ENCODE results near the gene ATOSA.

- RRBS, result no CpG with 5 or more reads among the region's 2 CpGs
Observed at GRCh38 chr15:51629438-51630048, 7.0 kb upstream of the DMXL2 start.

GRCh38 chr15:51837793-51838174, 8.3 kb downstream of the TMOD3 start:
- RRBS, result no CpG with 5 or more reads among the region's 4 CpGs

DNA sequence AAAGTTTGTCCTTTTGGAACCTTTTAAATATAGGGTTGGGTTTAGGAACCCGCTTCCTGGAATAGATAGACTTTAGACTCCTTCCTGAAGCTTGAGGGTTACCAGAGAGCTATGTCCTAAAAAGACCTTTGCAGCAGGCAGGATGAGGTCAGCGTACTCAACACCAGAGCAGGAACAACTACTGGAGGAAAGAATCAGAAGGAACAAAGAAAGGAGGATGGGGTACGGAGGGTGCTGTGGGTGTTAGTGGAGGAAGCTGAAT, 9.9 kb upstream of the LEO1 start:
- RRBS, result no CpG with 5 or more reads among the region's 3 CpGs

DNA sequence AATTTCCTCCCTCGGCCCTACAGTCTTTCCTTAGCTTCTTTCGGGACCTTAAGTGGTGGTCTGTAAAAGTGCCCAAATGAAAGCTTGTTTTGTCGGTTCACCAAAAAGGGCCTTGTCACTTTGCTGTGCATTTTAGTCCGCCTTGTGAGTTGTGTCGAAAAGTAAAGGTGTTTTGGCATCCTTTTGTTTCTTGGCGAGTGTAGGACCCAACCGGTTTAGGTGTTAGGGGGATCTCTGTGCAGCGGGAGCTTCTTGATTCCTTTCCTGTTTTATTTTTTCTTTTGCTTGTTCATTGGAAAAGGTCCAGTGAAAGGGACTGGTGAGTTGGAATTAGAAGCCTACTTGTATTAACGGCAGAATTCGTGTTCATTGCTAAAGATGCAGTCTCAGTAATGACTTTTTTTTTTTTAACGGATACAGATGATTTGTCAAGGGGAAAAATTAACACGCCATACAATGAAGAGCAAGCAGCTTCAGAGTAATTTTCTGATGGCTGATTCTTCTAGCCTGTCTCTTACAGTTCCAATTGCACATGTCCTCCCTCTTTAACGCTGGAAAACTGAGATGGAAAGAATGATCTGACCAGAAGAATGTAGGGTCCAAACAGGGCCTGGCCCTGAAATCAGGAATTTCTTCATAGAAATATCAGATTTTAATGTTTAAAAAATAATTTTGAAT, 1.2 kb downstream of the MAPK6 start:
- RRBS, result no CpG with 5 or more reads among the region's 13 CpGs

DNA sequence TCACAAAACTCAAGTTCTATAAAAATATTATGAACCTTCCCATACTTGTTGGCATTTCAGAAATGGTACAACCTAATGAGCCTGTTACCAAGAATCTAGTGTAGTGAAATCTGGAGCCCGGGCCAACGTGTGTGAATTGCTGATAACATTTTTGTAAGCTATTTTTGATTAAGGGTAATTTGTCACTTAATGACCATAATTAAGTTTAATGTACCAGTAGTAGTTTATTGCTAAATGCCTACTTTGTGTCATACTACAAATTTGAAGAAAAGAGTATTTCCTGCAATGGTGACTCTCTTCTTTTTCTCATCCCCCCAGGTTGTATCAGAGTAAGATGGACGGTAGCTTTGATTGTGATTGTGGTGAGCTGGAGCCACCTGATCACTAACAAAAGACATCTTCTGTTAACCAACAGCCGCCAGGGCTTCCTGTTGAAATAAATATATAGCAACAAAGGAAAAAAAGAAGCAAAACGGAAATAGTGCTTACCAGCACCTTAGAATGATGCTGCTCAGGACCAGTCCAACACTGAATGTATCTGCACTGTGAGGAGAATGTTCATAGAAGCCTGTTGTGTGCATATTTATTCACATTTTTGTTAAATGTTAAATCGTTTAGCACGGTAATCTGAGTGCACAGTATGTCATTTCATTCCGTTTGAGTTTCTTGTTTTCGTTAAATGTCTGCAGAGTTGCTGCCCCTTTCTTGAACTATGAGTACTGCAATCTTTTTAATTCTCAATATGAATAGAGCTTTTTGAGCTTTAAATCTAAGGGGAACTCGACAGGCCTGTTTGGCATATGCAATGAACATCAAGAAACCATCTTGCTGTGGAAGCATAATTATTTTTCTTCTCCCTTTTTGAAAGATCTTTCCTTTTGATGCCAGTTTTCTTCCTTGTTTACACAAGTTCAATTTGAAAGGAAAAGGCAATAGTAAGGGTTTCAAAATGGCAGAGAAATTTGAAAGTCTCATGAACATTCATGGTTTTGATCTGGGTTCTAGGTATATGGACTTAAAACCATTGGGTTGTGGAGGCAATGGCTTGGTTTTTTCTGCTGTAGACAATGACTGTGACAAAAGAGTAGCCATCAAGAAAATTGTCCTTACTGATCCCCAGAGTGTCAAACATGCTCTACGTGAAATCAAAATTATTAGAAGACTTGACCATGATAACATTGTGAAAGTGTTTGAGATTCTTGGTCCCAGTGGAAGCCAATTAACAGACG, 26.9 kb downstream of the MAPK6 start:
- RRBS, result no CpG with 5 or more reads among the region's 12 CpGs

GRCh38 chr15:52223358-52224022, 32.3 kb upstream of the GNB5 start:
- RRBS, result no CpG with 5 or more reads among the region's 7 CpGs

GRCh38 chr15:52289449-52290296, 5.9 kb downstream of the MYO5C start:
- RRBS, result 87% methylated on average over 4 of the region's 6 CpGs

DNA sequence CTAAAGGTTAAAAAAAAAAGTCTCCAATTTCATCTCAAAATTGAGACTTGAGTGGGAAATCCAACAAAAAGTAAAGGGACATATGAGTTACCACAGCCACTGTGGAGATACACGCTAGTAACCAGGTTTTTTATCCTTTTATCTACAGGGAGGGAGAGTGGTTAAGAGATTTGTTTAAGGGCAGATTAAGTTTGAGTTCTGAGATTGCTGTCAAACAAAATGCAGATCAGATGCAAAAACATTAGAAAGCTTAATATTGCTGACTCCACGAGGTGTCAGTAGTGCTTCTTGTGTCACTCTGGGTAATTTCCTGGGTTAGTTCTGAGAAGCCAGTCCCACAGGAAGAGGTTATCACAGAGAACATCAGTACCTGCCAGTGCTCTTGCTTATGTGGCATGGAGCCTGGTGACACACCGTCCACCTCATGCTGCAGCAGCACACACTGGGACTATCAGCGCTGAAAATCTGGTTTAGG, 35.8 kb upstream of the MYO5C start:
- RRBS, result no CpG with 5 or more reads among the region's 4 CpGs

DNA sequence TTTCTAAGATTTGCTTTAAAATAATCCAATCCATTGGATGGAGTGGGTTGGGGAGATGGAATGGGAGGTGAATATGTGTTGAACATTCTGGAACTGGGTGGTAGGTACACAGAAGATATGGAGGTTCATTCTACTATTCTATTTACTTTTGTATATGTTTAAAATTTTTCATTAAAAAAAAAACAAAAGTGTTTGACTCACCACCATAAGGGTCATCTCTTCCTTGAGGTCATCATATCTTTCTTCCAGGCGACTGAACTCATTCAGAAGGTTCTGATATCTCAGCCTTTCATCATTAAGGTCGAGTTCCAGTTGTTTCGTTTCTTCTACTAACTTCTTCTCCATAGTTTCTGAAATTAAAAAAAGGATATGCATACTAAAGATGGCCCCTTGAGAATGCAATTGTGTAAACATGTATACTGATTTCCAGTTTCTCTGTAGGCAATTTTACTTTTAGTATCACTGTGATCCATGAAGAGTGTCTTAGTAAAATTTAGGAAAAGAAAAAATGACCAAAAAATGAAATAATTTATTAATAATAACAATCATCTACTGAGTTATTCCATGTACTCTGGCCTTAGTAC, 68.8 kb upstream of the MYO5C start:
- RRBS, result no CpG with 5 or more reads among the region's 3 CpGs

- RRBS, result no CpG with 5 or more reads among the region's 4 CpGs
Observed at GRCh38 chr15:52415978-52416292, 112.7 kb downstream of the MYO5A start.

DNA sequence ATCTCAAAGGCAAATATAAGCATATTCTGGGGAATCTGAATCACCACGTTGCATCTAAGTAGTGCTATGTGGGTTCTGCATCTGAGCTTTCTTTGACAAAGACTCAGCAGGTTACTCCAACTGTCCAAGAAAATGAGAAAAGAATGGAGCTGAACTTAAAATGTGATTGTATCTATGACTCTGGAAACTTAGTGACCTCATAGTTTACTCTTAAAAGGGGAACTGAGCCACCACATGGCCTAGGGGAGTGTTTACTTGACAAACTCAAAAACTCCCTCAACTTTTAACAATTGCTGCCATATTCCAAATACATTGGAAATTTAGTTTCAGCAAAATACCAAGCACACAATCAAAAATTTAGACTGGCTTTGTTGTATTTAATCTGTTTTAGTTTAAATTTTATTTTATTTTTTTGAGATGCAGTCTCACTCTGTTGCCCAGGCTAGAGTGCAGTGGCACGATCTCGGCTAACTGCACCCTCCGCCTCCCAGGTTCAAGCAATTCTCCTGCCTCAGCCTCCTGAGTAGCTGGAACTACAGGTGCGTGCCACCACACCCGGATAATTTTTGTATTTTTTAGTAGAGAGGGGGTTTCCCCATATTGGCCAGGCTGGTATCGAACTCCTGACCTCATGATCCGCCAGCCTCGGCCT, 3.2 kb downstream of the ARPP19 start:
- RRBS, result no CpG with 5 or more reads among the region's 9 CpGs

DNA sequence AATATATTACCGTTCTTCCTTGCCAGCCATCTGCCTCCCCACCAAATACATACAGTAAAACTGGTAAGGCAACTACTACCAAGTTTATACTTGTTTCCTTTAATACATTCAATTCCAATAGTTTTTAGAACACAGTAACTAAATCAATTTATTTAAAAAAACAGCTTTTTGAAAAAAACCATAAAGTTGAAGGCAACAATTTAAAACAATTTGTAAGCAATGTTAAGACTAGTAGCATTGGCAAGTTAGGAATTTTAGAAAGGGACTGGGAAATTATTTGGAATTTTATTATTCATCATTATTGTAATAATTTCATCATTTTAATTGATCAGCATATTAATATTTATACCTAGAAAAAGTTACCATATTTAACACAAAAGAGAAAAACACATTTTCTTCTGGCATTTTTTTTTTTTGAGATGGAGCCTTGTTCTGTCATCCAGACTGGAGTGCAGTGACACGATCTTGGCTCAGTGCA, 20.6 kb upstream of the ARPP19 start:
- RRBS, result no CpG with 5 or more reads among the region's 2 CpGs

DNA sequence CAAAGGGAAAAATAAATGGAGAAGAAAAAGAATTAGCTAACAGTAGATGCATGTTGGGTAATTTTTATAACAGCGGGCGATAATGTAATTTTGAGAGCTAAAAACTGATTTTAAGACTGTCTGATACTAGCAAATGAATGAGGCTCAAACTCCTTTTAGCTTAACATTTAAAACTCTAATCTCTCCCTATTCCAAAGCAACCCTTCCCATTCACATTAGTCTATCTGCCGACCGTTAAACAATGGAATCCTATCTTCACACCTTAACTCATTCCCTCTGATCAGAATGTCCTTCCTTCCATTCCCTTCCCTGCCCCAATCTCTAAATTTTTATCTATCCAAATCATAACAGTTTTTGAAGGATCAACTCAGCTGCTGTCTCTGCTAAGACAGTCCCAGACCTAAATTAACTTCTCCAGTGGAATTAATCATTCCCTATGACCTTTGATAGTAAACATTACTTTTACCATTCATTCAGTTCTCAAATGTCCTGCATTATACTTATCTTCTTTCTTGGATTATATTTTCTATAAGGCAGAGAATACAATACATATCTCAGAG, 16.2 kb downstream of the ATOSA start:
- RRBS, result no CpG with 5 or more reads among the region's 4 CpGs

DNA sequence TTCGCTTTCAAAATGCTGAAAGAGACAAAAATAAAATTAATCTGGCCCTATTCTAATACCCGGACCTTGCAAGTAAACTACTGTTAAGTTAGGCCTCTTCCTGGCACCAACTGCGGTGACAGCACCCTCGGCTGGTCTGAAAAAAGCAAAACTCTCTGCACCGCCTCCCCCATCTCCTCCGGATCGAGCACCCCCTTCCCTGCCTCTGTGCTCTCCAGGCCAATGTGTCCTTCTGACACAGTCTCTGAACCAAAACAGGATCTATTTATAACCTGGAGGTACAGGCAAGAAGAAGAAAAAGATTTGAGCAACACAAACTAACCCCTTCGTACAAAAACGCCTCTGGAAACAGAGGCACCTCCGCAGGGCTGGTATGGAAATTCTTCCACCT, 1.1 kb downstream of the ATOSA start:
- RRBS, result 0% methylated on average over 2 of the region's 10 CpGs

GRCh38 chr15:52679078-52679582, at the start of gene ATOSA:
Gene ATOSA (minus strand): TSS chr15:52679388.
- RRBS, result 2% methylated on average over 24 of the region's 52 CpGs

DNA sequence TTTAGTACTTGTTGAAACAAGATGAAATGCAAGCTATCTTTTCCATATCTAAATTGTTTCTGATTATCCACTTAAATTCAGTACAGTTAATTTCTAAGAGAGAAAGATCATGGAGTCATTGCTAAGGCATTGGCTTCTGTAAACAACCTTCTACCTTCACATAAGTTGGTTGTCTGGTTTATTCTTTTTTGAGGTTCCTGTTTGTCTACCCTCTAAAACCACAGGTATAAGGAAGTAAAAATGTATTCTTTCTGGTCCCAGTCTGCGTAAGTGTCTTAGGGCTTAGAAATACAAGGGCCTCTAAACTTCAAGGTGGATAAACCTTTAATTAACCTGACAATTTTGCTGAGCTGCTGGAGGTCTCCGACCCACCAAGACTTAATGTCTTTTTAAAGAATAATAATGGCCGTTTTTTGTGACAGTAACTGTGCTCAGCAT, 3.6 kb upstream of the ATOSA start:
- RRBS, result no CpG with 5 or more reads among the region's 3 CpGs

GRCh38 chr15:52787572-52787923, 2.6 kb downstream of the ONECUT1 start:
- RRBS, result 3% methylated on average over 5 of the region's 18 CpGs

DNA sequence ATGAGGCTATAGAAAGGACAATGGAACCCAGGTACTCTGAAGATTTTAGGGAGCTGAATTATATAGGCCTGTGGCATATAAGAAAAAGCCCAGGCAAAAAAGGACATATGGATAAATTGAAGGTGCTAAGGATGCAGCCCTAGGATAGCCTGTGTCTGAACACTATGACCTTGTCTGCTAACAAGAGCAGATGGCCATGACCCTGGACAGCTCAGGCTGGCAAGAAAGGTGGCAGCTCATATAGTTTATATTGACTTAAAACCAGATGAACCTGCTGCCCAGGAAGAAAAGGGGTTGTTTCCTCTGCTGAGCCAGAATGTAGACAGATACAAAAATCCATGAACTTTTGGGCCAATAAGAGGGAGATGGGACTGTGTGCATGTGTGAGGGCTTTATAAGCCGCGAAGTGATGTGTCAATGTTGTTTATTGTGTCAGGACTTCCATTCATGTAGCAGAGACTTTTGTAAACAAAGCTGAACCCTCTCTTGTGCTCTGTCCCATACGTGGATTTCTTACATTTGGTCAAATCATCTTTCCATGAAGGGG, 321.4 kb downstream of the WDR72 start:
- RRBS, result no CpG with 5 or more reads among the region's 3 CpGs

- RRBS, result no CpG with 5 or more reads among the region's 36 CpGs
Observed at GRCh38 chr15:53540498-53541458, 218.7 kb downstream of the WDR72 start.

- RRBS, result no CpG with 5 or more reads among the region's 9 CpGs
Observed at GRCh38 chr15:55276980-55277751, 12.4 kb downstream of the RAB27A start.